ENCODE results near the gene NBPF3.

DNA sequence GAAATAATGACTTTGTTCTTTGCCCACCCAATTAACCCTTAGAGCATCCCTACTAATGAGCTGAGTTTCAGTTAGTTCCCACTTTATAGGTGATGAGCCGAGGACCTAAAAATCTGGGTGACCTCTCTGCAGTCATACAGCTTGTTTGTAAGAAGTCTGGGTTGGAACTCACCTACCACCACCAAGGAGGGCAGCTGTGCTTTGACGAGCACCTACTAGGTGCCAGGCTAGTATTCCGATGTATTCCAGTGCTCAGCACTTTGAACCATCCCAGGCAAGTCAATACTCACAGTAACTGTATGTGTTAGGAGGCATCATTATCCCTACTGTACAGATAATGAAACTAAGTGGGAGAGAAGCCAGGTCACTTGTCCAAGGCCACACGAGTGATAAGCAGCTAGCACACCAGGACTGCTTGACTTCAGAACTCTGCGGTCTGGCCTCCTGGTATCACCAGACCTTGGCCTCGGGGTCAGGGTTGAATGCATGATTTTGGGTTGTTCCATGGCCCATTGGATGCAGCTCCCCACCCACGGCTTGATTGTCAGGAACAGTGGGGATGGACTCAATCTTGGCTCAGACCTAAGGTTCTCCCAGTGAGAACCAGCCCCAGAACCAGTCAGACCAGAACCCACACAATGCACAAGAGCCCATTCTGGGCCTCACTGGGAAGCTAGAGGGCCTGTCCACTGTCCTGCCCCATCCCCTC, 20.7 kb downstream of the ECE1 start:
- PRO-cap, result no peak

DNA sequence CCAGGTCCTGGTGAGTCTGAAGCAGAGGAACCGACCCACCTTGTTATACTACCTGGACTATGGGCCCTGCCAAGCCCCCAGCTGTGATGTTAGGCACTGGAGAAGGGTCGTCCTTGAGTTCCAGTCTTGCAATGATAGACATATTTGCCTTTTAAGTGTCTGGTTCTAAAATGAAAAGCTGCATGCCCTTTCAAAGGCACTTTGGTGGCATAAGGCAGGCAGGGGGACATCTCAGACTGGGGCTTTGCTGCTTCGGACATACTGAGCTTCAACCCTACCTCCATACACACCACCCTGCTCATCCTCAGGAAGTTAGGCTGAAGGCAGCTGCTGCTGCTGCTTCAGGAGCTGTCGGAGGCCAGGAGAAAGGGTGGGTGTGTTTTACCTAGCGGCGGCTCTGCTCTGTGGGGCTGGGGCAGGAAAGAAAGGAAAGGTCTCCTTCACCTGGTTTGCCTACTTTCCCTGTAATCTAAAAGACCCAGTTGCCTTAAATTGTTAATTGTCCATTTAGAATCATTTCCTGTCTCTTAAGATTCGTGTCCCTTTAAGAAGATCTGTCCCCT, 19.3 kb downstream of the ECE1 start:
- PRO-cap, result no peak

DNA sequence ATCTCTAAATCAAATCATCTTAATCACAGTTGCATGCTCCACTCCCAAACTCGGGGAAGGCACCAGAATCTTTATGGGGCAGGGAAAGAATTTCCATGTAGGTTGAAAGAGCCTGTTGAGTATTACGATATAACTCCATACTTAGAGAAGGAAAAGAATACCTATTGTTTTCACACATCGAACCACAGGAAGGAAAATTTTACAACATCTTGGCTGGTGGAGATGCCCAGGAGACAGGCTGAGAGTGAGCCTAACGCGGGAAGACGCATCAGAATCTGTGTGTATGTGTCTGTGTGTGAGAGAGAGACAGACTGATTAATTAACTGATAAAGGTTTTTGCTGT, 15.4 kb downstream of the ECE1 start:
- PRO-cap, result no peak

DNA sequence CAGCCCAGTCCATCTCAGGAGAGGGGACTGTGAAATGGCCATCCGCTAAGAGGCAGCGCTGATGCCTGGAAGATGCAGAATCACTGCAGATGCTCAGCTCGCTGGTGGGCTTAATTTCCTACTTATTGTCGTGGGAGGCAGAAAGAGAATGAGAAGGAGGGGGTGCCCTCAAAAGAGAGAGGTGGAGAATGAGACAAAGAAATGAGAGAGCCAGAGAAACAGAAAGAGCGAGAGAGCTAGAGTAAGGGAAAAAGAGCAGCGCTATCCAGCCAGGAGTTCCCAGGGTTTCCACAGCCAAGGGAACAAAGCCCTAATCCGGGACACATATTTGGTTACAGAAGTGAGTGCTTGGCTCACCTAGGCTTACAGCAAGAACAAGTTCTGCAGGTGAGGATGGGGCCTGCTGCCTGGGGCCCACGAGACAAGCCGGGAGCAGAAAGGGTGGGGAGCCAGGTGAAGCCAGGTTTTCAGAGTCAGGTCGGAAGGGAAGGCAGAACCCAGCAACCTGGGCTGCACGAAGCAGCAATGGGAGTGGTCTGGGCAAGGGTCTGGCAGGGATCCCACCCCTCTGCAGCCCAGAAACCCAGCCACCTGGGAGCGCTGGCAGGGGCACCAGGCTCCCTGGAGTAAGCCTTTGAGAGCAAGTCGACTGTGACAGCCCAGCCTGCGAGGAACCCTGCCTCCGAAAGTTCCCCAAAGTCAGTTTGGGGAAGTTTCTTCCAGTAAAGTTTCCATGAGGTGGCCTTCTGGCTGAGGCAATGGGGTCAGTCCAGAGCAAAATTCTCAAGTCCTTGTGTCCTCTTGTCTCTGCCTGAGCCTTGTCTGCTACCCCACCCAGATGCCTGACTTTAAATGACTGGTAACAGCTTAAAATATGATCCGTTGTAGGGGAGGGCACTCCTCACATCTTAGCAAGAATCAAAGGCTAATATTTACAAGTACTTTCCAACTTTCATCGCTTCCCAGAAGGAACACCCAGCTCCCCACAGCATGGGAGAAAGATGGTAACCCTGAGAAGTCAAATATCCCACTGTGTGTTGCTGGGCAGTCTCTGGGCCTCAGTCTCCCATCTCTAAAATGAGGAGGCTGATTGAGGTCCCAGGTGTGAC, 5.6 kb downstream of the ECE1 start:
- PRO-cap, result no peak

DNA sequence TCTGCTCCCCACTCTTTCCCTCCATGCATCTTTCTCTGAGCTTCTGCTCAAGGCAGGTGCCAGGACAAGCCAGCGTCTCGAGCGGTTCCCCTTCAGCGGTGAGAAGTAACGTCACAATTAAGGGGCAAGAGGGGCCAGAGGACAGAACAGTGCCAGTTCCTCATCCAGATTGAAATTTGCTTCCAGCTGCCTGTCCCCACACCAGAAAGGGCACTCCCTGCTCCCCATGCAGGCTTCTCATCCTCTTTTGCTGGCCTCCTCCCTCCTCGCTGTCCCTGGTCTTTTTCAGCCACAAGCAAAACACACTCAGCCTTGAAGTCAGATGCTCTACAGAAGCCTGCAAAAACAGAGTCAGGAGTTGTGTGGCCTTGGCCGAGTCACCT, 35.0 kb upstream of the ECE1 start:
- PRO-cap, result no peak

GRCh38 chr1:21338885-21339072, 48.5 kb upstream of the ECE1 start:
- PRO-cap, result no peak

DNA sequence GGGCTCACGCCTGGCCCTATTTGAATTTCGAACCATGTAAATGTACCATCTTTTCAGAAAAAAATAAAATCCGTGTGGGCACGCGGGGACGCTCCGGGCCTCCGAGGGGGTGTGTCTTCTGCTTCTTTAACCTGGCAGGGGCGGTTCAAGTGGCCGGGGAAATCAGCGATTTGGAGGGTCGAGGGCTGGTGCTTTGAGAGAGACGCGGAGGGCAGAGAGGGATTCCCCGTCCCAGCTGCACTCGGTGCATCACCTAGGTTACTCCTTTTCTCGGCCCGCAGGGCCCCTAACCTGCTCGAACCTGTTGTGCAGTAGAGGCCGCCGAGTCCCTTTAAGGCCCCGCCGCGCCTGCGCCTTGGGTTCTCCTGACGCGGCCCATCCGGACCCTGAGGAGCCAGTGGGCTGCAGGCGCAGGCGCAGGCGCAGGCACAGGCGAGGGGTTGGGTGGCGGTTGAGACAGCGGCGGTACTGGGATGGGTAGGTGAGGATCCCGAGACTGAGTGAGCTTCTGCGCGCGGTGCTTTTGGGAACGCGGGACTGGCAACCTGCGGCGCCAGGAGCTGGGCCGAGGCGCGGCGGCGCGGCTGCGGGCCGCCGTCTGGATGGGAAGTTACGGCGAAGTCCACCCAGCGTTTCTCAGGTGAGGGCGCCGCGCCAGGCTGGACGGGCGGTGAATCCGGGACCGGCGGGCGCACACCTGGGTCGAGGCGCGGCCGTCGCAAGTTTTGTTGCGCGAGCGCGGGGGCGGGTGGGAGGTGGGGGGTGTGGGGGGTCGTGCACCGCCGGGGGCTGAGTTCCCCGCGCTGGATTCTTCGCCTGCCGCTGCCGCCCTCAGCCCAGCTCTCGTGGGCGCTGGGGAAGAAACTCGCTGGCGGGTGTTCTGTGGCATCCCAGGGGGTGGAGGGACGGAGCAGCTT, at the start of gene NBPF3:
Gene NBPF3 (plus strand): TSS at position 429 of the 917 bp plus-strand sequence.
- PRO-cap, result bidirectional peak, plus-strand start at position 429 of the sequence, minus-strand start at position 306 of the sequence

DNA sequence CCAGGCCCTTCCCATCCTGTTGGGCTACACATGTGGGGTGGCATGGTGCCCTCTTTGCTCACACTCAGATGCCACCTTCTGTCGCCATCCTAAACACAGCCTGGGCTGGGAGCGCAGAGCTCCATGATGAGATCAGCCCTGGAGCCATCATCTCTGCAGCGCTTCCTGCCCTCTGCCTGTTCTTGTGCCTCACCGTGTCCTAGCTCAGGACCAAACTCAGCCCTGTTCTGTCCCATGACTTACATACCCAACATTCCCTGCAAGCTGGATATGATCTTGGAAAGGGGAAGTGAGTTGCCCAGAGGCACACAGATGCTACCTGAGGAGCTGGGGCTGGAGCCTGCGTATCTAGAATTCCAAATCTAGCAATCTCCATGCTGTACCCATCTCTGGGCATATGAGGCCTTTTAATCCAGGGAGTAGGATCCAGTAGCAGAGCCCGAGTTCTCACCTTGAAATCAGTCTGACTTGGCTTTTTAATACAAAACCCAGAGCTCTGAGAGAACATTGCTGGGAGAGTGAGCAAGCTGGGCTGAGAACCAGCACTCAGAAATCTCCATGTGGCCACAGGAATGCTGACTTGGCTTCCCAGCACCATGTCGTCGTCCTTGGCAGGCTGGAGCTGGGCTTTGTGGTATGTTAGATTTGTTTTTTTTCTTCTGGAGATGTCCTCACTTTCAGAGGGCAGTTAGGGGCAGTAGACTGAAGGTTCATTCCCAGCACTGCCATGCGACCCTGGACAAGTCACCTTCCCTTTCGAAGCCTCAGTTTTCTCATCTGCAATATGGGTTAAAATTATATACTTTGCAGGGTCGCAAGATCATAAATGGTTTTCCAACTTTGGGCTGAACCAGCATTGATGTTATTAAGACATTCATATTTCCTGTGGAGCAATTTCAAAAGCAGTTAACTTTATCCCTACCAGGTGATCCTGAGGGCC, 2.6 kb downstream of the ALPL start:
- PRO-cap, result no peak

- PRO-cap, result no peak
Observed at GRCh38 chr1:21583761-21584467, 74.7 kb downstream of the ALPL start.

GRCh38 chr1:21676229-21676714, 7.1 kb upstream of the RAP1GAP start:
- PRO-cap, result no peak

- PRO-cap, result no peak
Observed at GRCh38 chr1:21686798-21687475, 17.8 kb upstream of the RAP1GAP start.

DNA sequence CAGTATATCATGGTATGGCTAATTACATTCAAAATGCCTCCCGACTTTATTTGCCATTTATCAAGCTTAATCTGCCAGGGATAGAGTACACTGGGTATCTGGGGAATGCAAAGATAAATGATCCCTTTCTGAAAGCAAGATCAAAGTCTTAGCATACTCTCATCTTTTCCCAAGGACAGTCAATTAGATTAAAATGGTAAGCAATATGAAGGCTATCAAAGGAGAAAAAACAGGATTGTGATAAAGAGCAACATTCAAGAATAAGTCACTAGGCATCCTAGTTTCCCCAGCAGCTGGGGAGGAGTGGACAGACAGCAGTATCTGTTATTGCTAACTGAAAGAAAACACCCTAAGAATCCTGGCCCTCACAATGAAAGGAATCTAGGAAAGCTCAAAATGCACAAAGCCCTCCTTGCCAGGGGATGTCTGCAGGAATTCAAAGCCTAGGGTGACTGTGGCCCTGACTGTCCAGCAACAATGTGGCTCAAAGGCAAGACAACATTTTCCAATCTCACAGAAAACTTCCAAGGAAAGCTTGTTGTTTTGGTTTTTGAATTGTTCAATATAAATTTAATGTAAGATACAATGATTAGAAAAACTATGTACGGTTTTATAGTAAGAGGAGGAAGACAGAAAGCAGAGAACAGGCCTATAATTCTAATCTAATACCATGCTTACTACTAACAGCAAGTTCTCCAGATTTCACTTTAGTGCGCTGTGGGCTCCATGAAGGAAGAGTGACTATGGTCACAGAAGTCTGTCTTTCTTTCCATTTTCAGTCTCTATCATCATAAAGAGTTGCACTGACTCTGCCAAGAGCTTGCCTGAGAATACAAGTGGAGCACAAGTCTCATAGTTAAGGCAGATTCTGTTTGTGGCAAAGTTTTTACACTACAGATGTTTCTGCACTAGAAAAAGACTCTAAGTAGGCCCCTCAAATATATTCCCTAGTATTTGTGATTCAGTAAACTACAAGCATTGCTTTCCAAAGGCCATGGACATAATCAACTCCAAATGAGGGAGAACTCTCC, 56.8 kb downstream of the USP48 start:
- PRO-cap, result no peak

DNA sequence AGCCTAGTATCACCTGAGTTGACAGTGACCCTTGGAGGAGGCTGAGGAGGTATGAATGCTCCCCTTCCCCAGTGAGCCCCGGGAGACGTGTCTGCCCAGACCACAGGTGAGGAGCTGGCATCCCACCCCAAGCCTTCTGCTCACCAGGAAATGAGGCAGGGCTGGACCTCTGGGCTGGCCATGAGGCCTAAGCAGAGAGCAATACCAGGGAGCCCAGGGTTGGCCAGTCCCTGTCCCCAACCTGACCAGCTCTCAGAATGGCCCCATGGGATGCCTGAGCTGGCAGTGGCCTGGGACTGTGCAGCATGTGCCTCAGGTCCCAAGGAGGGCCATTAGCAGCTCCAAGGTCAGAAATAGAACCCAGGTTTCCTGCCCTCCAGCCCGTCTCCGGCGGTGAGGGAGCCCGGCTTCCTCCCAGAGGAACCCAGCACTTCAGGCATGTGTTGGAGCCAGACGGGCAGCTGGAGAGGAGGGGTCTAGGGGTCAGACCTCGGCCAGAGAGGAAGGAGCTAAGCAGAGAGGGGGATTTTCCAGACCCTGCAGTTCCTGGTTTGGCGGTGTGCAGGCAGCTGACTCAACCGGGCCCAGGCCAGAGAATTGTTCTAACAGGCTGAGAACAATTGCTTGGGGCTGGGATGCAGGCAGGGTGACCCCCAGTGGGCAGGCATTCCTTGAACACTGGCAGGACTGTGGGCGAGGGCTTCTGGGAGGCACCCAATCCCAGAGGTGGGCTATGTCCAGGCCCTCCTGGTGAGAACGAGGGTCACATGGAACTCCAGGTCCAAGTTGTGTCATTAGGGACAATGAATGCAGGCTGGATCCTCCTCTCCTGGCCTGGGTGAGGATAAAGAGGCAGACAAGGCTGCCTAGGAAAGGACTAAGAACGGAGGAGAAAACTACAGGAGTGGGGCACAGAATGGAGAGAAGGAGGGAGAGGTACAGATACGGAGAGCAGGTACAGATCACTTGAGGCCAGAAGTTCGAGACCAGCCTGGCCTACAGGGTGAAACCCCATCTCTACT, 37.1 kb downstream of the HSPG2 start:
- PRO-cap, result no peak

- PRO-cap, result no peak
Observed at GRCh38 chr1:21900723-21901171, 36.4 kb downstream of the HSPG2 start.

- PRO-cap, result no peak
Observed at GRCh38 chr1:21921215-21921830, 15.8 kb downstream of the HSPG2 start.

- PRO-cap, result no peak
Observed at GRCh38 chr1:21938550-21939075, 1.5 kb upstream of the HSPG2 start.

- PRO-cap, result no peak
Observed at GRCh38 chr1:21996502-21996836, 5.0 kb upstream of the CELA3A start.

DNA sequence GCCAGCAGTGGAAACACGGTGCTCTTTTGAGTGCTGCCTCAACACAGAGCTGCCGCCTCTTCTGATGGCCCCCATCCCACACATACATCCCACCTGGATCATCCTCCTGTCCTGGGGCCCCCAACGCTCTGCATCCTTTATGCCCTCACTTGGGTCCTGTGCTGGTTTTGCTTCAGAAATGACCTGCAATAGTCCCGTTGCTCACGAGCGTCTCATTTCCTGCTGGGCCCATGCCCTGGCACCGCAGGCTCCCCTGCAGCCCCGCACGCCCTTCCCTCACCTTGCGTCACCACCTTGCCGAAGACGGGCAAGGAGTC, 13.6 kb downstream of the WNT4 start:
- PRO-cap, result no peak

DNA sequence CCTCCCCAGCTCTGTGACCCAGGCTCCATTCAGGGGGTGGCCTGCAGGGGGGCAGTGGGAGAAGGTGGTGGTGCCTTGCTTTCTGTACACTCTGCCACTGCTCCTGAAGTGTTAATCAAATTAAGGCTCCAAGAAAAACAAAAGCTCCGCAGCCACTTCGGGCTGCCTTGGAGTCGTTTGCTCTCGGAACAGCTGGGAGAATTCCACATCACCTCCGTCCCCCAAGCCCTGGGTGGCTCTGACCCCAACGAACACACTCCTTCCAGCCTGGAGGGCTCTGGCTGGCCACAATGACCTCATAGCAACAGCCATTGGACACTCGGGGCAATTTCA, 1.5 kb downstream of the WNT4 start:
- PRO-cap, result no peak

- PRO-cap, result no peak
Observed at GRCh38 chr1:22333210-22333409, 118.5 kb upstream of the ZBTB40 start.

Measured in H9 (cell line).